ENCODE measurements around a stretch of chr17.

DNA sequence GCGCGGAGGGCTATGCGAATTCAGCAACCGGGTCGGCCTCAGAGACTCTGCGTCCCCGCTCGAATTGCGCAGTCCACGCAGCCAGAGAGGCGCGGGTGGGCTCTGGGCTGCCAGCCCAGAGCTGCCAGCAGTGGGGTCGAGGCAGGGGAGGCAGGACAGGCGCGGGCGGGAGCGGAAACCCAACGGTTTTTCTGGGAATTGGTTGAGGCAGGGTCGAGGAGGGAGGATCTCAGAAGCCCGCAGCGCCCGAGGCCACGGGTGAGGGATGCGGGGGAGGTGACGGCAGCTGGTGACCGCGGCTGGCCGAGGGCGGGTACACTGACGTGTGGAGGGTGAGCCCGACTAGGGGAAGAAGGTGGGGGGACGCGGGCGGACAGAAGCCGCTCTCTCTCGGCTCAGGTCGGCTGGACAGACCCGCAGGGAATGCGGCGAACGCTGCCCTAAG, 2.6 kb downstream of the DLX4 start:
- PRO-cap = no peak
- RAMPAGE, long total RNA, 3 experiments = no peak in any of the 3 experiments

DNA sequence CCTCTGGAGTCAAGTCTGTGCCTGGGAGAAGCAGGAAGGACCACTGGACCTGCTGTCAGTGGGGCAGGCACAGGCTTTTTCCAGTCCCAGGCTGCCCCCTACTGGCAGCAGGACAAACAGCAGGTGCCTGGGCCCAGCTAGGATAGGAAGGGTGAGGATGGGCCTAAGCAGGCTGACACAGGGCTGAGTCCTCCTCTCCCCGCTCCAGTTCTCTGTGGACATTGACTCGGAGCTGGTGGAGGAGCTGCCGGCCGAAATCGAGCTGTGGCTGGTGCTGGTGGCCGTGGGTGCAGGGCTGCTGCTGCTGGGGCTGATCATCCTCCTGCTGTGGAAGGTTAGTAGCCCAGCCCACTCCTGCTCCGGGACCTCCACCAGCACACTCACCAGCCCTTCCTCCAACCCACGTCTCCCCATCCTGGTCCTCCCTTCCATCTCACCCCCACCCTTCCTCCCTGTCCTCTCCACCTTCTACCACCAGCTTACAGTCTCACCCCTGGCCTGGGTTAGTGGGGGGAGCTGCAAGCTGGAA, 7.6 kb upstream of the PDK2 start:
- PRO-cap = no peak
- RAMPAGE, long total RNA, 3 experiments = no peak in any of the 3 experiments

GRCh38 chr17:50116971-50117660, 12.8 kb downstream of the SAMD14 start:
- PRO-cap = no peak
- RAMPAGE, long total RNA, 3 experiments = no peak in any of the 3 experiments

DNA sequence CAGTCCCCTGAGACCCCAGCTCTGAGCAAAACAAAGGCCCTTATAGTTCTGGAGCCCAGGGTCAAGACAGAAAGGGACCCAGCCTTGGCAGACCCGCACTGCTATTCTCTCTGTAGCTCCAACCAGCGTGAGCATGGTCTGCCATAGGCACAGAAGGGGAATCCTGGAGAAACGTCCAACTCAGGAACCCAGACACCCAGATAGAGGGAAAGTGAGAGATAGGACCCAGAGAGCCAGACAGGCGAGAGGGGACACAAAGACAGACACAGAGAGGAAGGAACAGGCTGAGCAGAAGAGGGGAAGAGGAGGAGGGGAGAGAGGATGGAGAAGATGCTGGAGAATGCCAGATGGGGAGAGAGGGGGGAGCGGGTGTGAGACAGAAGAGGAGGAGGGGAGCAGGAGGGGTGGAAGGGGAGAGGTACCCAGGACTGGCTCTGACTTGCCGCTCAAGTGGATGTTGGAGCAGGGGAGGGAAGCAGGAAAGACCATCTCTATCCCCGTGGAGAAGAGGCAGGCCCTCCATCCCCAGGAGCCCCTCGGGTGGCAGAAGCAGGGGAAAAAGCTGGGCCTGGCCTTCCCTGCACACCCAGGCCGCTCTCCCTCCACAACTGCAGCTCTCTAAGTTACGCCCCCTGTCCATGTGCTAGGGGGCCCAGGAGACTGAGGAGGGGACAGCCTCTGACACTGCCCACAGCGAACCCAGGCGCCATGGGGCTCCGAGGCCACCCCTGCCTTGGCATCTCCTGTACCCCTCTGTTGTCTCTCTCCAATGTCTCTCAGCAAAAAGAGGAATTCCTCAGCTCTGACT, 4.9 kb downstream of the PPP1R9B start:
- PRO-cap = no peak
- RAMPAGE, long total RNA, 3 experiments = no peak in any of the 3 experiments

DNA sequence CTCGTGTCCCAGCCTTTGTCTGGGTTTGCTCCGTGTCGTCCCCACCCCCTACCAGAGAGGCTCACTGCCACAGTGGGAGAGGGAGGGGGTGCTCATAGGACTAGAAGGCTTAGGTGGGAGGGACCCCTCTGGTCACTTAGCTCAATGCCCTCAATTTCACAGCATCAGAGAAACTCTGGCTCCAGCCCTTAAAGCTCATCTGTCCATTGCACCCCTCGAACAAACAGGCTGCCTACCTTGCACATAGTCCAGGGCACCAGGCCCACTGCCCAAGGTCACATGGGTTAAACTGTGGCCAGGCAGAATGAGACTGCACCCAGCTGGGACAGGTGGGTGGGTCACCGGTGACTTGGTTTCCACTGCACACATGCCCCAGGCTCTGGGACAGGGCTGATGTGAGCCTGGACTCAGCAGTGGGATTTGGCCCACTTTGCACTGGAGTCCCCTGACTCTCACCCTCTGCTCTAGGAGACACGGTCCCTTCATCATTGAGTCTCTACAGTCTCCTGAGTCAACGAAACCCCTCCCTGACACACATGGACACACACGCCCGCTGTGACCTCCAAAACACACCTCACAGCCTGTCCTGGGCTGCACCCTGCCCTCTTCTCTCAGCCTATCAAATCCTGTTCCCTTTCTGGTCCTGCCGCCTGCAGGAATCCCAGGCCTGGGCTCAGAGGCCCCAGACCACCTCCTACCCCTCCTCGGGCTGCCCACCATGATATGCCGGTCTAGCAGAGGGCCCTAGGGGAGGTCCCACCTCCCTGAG, 3.8 kb downstream of the PPP1R9B start:
- PRO-cap = unidirectional peak, plus-strand start at position 364 of the sequence
- RAMPAGE, long total RNA, 3 experiments = no peak in any of the 3 experiments

DNA sequence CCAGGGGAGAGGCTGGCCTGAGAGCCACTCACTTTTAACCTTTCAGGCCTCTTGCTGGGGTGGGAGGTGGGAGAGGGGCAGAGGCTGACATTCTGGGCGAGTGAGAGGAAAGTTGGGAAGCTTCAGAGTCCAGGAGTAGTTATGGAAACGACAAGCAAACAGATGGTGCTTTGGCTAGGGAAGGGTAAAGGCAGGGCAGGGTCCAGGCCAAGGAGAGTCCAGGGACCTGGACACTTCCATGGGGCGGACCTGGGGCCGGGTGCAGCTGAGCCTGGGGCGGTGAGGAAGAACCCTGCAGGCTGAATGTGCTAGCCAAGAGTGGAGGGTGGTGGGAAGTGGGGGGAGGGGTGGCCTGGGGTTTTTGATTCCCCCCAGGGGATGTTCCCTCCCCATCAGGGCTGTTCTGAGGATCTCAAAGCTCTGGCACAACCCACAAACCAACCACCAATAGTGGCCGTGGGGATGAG, 2.7 kb downstream of the PPP1R9B start:
- PRO-cap = no peak
- RAMPAGE, long total RNA, 3 experiments = no peak in any of the 3 experiments

- PRO-cap = no peak
- RAMPAGE, long total RNA, 3 experiments = no peak in any of the 3 experiments
Measured at GRCh38 chr17:50148248-50148427, 2.3 kb downstream of the PPP1R9B start.

GRCh38 chr17:50148428-50149010, 2.0 kb downstream of the PPP1R9B start:
- PRO-cap = no peak
- RAMPAGE, long total RNA, 3 experiments = no peak in any of the 3 experiments

DNA sequence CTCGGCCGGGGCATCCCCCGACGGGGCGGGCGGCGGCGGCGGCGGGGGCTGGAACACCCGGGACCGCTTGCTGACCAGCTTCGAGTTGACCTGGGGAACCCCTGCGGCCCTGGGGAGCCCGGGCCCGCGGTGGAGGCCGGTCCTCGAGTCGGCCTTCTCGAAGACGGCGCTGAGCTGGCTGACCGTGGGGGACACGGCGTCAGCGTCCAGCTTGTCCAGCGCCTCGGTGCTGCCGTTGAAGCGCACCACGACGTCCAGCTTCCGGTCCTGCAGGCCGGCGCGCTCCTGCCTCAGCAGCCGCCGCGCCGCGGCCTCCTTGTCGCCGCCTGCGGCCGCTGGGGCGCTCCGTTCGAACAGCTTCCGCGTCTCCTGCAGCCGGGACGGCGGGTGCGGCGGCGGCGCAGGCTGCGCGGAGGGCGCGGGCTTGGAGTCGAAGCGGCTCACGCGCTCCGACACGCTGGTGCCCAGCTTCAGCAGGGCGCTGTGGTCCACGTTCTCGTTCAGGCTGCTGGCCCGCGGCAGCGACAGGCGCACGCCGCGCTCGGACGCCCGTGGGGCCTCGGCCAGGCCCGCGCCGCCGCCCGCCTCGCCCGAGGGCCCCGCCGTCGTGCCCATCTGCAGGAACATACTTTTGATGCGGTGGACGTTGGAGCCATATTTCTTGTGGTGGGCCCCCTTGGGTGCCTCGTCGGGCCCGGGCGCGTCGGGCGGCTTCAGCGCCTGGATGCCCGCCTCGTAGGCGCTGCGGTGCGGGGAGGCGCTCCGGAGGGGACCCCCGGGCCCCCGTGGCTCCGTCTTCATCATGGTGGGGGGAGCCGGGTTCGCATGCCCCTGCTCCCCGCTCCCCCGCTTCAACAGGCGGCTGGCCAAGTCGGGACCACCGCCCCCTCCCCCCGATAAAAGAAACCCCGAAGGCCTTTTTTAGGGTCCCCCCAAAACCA, 497 bp downstream of the PPP1R9B start:
- PRO-cap = unidirectional peak, plus-strand start at position 253 of the sequence; bidirectional peak, plus-strand start at position 455 of the sequence, minus-strand start at position 351 of the sequence
- RAMPAGE, long total RNA, 3 experiments = no peak in any of the 3 experiments

- PRO-cap = no peak
- RAMPAGE, long total RNA, 3 experiments = no peak in any of the 3 experiments
Measured at GRCh38 chr17:50153689-50154530, 3.4 kb upstream of the PPP1R9B start.

GRCh38 chr17:50160875-50161327, 4.9 kb upstream of the SGCA start:
- PRO-cap = no peak
- RAMPAGE, long total RNA, 3 experiments = no peak in any of the 3 experiments

GRCh38 chr17:50201718-50202123, 290 bp upstream of the COL1A1 start:
- PRO-cap = no peak
- RAMPAGE, long total RNA, 3 experiments = no peak in any of the 3 experiments

DNA sequence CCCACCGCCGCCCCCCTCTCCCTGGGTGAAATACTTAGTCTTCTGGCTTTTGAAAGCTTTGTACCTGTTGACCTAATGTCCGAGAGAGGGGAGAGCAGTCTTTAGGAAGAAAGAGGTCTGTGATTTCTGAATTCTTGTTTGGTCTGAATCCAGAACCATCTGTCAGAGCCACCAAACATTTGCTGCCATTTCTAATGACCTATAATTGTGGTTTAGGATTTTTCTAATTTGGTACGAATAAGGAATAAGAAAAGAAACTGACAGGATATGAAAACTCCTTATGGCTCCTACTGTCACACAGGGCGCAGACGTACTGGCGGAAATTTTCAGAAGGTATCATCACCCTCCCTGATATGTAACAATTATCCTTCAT, 18.1 kb upstream of the COL1A1 start:
- PRO-cap = no peak
- RAMPAGE, long total RNA, 3 experiments = no peak in any of the 3 experiments

DNA sequence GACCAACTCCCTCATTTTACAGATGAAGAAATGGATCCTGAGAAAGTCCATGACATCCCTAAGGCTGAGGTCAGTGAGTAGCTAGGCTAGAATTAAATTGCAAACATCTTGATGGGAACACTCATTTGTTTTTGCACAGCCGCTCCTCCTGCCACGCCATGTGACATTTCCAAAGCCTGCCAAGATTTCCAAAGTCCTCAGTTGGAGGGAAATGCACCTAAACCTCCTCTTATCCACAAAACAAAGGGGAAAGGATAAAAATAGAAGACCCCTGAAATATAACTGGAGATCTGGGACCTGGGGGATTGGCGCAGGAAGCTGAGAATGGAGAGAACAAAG, 15.0 kb downstream of the TMEM92 start:
- PRO-cap = no peak
- RAMPAGE, long total RNA, 3 experiments = no peak in any of the 3 experiments

- PRO-cap = no peak
- RAMPAGE, long total RNA, 3 experiments = no peak in any of the 3 experiments
Measured at GRCh38 chr17:50305021-50305555, 30.8 kb downstream of the TMEM92 start.

- PRO-cap = no peak
- RAMPAGE, long total RNA, 3 experiments = no peak in any of the 3 experiments
Measured at GRCh38 chr17:50351376-50352209, 5.7 kb downstream of the XYLT2 start.

DNA sequence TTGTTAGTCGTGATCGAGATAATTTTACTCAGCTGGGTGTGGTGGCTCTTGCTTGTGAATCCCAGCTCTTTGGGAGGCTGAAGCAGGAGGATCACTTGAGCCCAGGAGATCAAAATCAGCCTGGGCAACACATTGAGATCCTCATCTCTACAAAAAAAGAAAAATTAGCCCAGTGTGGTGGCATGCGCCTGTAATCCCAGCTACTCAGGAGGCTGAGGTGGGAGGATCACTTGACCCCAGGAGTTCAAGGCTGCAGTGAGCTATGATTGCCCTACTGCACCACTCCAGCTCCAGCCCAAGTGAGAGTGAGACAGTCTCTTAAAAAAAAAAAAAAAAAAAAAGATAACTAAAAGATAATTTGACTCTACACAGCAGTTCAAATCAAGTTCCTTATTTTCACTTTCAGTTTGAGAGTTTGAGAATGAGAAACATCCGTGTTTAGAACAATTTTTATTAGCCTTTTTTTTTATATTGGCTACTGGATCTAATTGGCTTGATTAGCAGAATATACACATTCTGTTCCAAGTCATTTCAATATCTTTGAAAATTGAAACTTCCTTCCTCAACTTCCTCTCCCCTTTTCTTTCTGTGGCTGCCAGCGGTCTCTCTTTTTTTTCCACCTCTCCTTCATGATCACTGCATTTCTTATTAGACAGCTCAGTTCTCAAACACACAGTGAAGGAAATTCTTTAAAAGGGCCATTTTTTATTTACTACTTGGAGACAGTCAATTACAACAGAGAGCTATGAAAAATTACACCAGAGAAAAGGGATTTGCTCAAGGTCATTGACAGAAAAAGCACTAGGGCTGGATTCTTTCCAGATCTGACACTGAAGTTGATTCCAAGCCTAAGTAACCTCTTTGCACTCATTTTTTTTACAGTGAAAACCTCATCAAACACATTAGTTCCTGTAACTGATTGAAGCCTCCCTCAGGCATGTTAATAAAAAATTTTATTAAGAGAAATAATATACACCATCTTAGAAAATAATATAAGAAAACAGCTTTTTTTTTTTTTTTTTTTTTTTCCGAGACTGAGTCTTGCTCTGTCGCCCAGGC, 4.5 kb upstream of the ACSF2 start:
- PRO-cap = no peak
- RAMPAGE, long total RNA, 3 experiments = no peak in any of the 3 experiments

- PRO-cap = bidirectional peak, plus-strand start at chr17:50427108, minus-strand start at chr17:50427004
- RAMPAGE, long total RNA, 3 experiments = no peak in any of the 3 experiments
Measured at GRCh38 chr17:50426784-50428051, 1.2 kb downstream of the ACSF2 start.

DNA sequence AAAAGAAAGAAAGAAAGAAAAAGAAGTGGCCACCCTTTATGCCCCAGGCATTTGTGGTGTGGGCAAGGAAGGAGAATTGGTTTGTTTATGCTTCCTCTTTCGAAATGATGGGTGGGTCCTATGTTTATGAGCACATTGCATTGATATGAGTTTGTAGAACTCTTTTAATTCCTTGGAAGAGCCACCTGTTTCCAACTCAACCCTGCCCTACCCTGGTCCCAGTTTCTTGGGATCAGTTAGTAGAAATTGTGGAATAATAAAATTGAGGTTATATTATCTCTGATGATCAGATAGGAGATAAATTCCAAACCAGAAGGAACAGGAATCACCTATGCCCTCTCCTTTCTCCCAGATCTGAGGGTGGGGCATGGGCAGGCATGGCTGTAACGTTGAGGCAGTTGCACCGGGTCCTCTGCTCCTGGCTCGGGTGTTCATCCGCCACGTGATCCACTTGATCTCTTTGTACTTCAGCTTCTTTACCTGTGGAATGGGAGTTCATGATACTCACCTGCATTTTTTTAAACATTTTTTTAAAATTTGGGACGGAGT, 15.9 kb downstream of the CHAD start:
- PRO-cap = no peak
- RAMPAGE, long total RNA, 3 experiments = no peak in any of the 3 experiments

DNA sequence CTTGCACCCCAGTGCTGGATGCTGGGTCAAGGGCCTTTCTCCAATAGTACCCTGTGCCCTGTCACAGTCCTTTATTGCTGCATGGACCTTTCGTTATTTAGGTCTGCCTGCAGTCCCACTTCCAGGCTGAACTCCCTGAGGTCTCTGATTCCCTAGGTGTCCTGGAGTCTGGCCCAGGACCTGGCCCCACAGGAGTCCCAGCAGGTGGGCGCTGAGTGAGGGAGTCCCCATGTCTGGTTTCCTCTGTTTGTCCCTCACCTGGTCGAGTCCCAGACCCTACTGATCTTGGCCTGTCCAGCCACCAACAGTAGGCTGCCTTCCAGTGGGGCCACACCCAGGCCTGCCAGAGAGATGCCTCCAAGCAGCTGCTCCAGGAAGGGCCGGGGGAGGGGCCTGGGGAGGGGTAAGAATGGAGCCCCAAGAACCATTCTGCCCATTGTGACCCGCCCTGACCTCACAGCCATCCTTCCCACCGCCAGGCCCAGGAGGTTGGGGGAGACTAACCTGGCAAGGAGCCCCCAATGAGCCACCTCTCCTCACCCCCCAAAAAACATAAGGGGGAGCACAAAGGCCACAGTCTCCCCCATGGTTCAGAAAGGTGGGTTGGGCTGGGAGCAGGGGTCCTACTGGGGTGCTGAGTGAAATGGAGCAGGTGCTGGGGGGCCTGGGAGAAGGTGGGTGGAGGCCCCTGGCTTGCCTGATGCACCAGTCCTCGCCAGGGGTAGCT, 753 bp downstream of the SPATA20 start:
- PRO-cap = no peak
- RAMPAGE, long total RNA, 3 experiments = no peak in any of the 3 experiments